ENCODE measurements around a stretch of chr5.

DNA sequence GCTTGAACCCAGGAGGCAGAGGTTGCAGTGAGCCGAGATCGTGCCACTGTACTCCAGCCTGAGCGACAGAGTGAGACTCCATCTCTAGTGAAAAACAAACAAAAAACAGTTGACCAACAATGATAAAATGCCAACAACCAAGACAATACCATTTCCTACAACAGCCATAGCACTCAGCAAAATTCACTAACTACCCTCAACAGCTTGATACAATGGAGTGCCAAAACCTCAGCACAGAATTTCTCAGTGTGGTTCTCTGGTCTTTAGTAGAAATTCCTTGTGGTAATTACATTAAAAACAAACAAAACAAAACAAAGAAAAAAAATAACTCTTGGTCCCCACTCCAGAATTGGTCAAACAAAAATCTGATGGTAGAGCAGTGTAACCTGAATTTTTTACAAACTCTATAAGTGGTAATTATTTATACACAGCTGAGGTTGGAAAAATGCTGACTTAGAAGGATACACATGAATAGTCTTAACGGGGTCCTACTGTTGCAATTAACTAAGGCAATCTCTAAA, 13.9 kb downstream of the CSNK1A1 start:
- PRO-cap, 7 experiments, result no peak in any of the 7 experiments

- PRO-cap, 7 experiments, result no peak in any of the 7 experiments
Measured at GRCh38 chr5:149605627-149606903, 24.8 kb downstream of the ARHGEF37 start.

- PRO-cap, 7 experiments, result peak in 1 of 7 experiments; most common plus-strand start chr5:149723311 (in 1)
Measured at GRCh38 chr5:149723217-149723768, 6.8 kb upstream of the PPARGC1B start.

DNA sequence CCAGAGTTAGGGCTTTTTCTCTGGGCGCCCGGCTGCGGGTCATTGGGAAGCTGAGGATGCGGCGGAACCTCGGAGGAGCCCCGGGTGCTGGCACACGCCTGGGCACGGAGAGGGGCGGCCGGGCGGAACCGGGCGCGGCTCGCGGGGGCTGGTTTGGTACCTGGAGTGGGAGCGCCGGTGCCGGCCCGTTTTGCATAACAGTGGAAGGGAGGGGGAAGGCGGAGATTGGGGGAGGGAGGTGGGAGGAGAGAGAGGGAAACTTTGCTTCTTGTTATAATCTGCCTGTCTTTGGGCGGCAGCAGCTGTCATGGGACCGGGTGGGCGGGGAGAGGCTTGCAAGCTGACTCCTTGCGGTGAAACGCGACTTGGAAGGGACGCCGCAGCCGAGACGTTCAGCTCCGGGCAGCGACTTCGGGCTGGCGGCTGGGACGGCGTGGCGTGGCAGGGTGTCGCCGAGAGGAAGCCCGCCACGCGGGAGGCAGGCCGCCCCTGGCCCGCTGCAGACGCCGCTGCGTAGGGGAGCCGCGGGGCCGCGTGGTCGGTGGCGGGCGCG, 1.4 kb downstream of the PPARGC1B start:
- PRO-cap, 7 experiments, result peak in 4 of 7 experiments; most common plus-strand start position 395 of the sequence (in 3); most common minus-strand start position 162 of the sequence (in 1)

DNA sequence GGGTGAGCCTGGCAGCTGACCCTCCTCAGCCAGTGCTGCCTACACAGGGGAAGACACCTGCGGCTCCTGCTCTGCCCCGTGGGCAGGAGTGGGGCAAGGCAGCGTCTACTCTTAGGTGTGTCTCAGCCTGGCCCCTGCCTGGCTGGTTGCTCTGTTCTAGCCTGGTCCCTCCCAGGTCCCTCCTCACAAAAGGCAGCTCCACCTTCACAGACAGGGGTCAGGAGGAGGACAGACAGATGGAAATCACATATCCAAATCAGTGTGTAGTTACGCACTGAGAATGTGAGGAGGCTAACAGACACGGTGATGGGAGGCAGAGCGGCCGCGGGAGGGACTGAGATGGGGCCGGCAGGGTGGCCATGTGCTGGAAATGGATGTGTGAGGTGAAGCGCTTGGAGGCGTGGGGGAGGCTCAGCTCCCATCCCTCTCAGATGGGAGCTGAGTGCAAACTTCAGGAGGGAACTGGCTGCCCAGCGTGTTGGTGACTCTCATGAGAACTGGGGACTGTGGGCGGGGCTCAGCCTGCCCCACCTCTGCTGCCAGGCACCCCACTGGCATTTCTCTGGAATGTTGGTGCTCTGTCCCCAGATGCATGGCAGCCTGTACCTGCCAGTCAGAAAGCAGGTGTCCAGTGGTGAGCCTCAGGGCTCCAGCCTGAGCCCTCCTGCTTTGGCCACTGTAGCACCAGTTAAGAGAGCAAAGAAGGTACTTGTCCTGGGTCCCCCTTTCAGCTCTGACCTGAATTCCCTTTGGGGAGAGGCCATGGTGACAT, 43.5 kb downstream of the PPARGC1B start:
- PRO-cap, 7 experiments, result no peak in any of the 7 experiments

GRCh38 chr5:149785187-149785881, 55.2 kb downstream of the PPARGC1B start:
- PRO-cap, 7 experiments, result no peak in any of the 7 experiments

GRCh38 chr5:149795835-149796607, 65.9 kb downstream of the PPARGC1B start:
- PRO-cap, 7 experiments, result no peak in any of the 7 experiments

- PRO-cap, 7 experiments, result no peak in any of the 7 experiments
Measured at GRCh38 chr5:149808049-149808750, 78.1 kb downstream of the PPARGC1B start.

- PRO-cap, 7 experiments, result no peak in any of the 7 experiments
Measured at GRCh38 chr5:149839747-149840354, 104.7 kb downstream of the PDE6A start.

DNA sequence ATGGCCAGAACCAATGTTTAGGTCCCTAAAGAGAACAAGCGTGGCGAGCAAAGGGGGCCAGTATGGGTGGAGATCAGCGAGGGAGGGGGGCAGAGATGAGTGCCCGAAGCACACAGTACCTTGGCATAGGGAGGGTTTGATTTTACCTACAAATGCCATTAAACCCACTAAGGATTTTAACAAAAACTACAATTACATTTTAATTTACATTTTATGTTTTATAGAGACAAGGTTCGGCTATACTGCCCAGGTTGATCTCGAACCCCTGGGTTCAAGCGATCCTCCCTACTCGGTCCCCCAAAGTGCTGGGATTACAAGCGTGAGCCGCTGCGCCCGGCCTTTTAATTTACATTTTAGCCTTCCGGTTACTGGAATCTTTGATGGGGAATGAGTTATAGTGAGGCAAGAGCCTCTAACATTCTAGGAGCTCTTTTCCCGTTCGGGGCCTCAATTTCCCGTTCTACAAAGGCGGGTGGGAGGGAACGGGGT, 581 bp upstream of the SLC26A2 start:
- PRO-cap, 7 experiments, result no peak in any of the 7 experiments

DNA sequence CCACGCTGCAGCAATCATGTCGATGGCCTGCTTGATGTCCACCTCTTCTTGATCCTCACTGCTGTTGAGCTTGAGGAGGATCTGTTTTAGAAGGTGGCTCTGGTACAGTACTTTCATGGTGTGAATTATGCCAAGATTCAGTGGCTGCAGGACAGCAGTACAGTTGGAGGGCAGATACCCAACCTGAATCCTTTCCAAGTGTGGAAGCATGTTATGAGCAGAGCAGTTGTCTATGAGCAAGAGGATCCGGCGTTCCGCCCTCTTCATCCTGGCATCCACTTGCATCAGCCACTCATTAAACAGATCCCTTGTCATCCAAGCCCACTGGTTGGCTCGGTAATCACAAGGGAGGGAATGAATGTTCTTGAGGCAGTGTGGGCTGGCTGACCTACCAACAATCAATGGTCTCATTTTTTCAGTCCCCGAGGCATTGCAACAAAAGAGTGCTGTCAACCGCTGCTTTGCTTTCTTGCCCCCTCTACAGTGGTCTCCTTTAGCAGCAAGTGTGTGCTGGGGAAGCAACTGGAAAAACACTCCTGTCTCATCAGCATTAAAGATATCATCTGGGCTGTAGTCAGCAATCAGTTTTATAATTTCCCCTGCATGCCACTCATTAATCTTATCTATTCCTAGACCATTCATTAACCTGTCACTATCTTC, 5.1 kb downstream of the TIGD6 start:
- PRO-cap, 7 experiments, result no peak in any of the 7 experiments

GRCh38 chr5:150137135-150137807, 18.4 kb downstream of the PDGFRB start:
- PRO-cap, 7 experiments, result no peak in any of the 7 experiments

GRCh38 chr5:150161184-150161474, 5.4 kb upstream of the CDX1 start:
- PRO-cap, 7 experiments, result no peak in any of the 7 experiments

GRCh38 chr5:150162041-150162526, 4.5 kb upstream of the CDX1 start:
- PRO-cap, 7 experiments, result no peak in any of the 7 experiments

DNA sequence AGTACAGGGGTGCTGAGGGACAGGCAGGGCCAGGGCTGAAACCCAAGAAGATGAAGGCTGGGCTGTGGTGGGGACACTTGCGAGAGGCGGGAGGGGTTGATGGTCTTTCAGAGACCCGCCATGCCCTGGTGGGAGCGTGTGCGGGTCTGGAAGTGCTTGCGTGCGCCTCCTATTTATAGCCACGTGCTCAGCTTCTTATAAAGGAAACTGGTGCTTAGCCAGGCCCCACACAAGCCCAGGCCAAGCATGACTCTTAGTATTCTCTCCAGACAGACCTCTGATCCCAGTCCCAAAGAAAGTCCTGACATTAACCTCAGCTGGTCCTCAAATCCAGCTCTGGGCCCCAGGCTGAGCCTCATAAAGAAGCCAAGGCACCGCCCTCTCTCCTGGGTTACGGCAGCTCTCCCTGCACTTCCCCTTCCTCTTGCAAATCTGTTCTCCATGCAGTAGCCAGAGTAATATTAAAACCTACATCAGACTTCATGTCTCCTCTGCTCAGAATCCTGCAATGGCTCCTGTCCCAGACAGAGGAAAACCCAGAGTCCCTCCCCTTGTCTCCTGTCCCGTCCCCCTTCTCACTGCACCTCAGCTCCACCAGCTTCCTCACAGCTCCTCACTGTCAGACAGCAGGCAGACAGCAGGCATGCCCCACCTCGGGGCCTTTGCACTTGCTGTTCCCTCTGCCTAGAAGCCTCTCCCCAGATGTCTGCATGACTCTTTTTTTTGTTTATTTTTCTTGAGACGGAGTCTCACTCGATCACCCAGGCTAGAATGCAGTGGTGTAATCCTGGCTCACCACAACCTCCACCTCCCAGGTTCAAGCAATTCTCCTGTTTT, 9.1 kb upstream of the SLC6A7 start:
- PRO-cap, 7 experiments, result no peak in any of the 7 experiments

DNA sequence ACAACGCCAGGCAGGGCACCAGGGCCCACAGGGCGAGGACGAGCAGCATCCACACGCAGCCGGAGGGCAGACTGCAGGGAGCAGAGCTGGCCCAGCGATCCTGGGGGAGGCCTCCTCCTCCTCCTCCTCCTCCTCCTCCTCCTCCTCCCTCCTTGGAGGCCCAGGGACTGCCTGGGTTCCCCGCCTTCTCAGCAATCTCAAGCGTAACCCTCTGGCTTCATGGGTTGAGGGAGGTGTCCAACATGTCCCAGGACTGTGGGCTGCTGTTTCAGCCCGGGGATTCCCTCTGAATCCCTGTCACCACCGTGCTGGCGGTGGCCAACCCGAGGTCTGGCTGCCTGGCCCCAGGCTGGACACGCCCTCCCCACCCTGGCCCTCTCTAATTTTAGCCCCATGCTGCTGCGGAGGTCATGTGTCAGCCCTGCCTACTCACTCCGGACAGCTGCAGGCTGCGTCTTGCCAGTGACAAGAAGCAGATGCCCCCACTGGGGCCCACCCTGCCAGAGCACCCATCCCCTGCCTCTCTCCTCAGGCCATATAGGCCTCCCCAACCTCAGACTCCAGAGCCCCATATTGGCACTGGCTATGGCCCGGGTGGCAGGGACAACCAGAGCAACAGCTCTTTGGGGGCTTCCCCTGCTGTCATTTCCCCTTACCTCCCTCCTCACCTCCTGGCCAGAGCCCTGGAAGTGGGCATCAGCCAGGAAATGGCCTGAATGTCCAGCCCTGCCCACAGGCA, 44.2 kb downstream of the CAMK2A start:
- PRO-cap, 7 experiments, result no peak in any of the 7 experiments

- PRO-cap, 7 experiments, result no peak in any of the 7 experiments
Measured at GRCh38 chr5:150354889-150355521, 2.5 kb upstream of the TCOF1 start.

- PRO-cap, 7 experiments, result no peak in any of the 7 experiments
Measured at GRCh38 chr5:150360912-150361693, 3.6 kb downstream of the TCOF1 start.

- PRO-cap, 7 experiments, result no peak in any of the 7 experiments
Measured at GRCh38 chr5:150361959-150362291, 4.4 kb downstream of the TCOF1 start.

DNA sequence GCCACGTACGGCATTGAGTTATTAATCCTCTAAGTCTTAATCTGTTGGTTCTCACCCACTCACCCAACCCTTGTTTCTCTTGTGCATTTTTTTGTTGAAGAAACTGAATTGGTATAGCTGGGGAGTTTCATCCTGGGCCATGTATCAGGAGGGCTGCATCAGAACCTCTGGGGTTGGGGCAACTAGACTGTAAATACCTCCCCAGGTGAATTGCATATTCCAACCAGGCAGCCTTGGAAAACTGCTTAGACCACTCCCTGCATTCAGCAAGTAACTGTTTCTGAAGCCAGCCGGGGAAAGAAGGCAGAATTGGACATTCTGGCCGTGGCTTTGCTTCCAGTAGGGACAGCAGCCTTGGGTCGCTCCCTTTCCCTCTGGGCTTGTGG, 25.5 kb downstream of the CD74 start:
- PRO-cap, 7 experiments, result no peak in any of the 7 experiments